Measurements from ENCODE around the genes ZNF860 and TRIM71.

GRCh38 chr3:29284350-29285036 is 3.6 kb downstream of the RBMS3 start:
- PRO-cap, 2 experiments = peak in 1 of 2 experiments; most common minus-strand start chr3:29284820 (in 1)
- RAMPAGE, long total RNA, 4 experiments = no peak in any of the 4 experiments

- PRO-cap, 2 experiments = no peak in any of the 2 experiments
- RAMPAGE, long total RNA, 4 experiments = start-site peak on the plus strand in 1 of 4 experiments, at chr3:29374842-29374986 at its widest, 9 reads per replicate
Measured at GRCh38 chr3:29374654-29375158, 93.8 kb downstream of the RBMS3 start.

DNA sequence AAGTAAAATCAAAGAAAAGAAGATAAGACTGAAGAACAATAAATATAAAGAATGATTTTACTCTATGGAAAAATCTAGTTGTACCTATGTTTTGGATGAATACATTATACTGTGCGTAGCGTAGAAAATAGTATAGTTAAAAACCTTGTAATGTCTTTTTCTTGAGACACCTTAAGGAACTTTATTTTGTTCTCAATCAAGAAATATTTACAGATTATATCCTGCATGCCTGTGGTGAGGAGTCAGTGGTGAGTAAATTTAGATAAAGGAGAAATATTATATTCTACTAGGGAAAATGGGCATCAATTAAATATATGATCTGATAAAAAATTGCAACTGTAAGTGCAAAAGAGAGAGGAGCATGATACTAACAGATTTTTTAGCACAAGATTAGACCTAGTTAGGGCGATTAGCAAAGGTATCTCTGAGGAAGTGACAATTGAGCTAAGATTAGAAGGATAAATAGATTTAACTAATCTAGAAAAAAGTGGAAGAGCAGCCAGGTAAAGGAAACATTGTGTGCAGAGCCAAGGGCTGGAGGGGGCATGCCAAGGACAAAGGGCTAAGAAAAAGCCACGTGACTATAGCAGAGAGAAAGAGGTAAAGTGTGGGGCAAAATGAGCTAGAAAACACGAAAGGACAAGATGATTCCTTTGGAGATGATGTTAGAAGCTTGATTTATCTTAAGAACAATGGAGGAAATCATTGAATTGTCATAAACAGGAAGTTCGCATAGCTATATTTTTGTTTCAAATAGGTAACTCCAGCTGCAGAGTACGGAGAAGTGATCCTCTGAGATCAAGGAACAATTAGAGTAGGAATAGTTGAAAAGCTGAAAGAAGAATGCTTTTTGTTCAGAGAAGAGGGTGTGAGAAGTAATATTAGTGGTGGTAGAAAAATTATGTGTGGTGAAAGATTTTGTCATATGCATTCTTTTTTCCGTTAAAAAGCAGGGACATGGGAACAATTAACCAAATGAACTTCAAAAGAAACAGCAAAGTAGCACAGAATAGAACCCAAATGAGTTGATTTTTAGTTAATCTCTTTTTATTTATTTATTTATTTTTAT is 158.0 kb downstream of the RBMS3 start:
- PRO-cap, 2 experiments = no peak in any of the 2 experiments
- RAMPAGE, long total RNA, 4 experiments = start-site peak on the plus strand in 1 of 4 experiments, centred at position 721 of the sequence, 5 reads per replicate

DNA sequence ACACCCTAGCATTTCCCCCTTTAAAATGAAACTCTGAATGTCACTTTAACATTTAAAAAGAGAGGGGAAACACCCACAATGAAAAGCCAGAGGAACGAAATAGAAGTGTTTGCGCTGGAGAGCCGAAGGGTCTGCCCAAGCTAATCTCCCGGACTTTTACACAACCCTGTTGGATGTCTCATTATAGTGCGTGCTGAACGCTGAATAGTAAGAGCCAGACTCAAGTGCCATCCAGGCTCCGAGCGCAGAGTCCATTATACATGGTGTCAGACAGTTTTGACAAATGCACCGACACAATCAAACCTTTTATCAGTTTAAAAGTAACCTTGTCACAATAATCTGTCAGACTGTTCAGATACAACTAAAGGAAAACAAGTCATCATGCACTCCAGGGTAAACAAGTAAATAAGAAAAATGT is 159.7 kb downstream of the RBMS3 start:
- PRO-cap, 2 experiments = no peak in any of the 2 experiments
- RAMPAGE, long total RNA, 4 experiments = no peak in any of the 4 experiments

GRCh38 chr3:29695353-29696029 is 414.6 kb downstream of the RBMS3 start:
- PRO-cap, 2 experiments = peak in 1 of 2 experiments; most common plus-strand start chr3:29695737 (in 1)
- RAMPAGE, long total RNA, 4 experiments = no peak in any of the 4 experiments

- PRO-cap, 2 experiments = no peak in any of the 2 experiments
- RAMPAGE, long total RNA, 4 experiments = no peak in any of the 4 experiments
Measured at GRCh38 chr3:30625810-30626163, 19.4 kb downstream of the TGFBR2 start.

- PRO-cap, 2 experiments = no peak in any of the 2 experiments
- RAMPAGE, long total RNA, 4 experiments = no peak in any of the 4 experiments
Measured at GRCh38 chr3:30642731-30643295, 36.4 kb downstream of the TGFBR2 start.

- PRO-cap, 2 experiments = no peak in any of the 2 experiments
- RAMPAGE, long total RNA, 4 experiments = no peak in any of the 4 experiments
Measured at GRCh38 chr3:30643465-30644082, 37.2 kb downstream of the TGFBR2 start.

DNA sequence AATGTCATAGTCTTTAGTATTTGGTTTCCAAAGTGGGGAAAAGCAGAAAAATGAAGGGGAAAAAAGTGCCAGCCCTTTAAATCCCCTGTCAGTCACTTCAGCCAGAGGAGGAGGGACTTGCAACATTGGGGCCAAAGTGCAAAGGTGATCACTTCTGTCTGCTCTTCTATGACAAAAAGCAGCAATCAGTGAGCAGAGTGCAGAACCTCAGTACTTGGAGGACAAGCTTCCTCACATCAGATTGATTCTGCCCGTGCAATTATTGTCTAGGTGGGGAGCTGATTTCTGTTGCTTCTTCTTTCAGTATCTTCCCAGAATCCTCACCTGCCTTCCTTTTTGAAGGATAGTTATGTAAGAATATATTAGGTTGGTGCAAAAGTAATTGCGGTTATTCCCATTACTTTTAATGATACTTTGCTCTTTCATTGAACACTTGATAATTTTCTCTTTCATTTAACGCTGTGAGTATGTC is 60.1 kb downstream of the STT3B start:
- PRO-cap, 2 experiments = no peak in any of the 2 experiments
- RAMPAGE, long total RNA, 4 experiments = no peak in any of the 4 experiments

GRCh38 chr3:31959763-31960919 is 20.9 kb downstream of the OSBPL10 start:
- PRO-cap, 2 experiments = no peak in any of the 2 experiments
- RAMPAGE, long total RNA, 4 experiments = no peak in any of the 4 experiments

GRCh38 chr3:31981122-31982063 is at the start of gene ZNF860:
ZNF860 (plus strand) TSS chr3:31981750.
- PRO-cap, 2 experiments = peak in 2 of 2 experiments; most common plus-strand start chr3:31981431 (in 1); most common minus-strand start chr3:31981300 (in 2)
- RAMPAGE, long total RNA, 4 experiments = start-site peak on the plus strand in 1 of 4 experiments, at chr3:31981761-31981783 at its widest, 18 reads per replicate; start-site peak on the minus strand in 1 of 4 experiments, at chr3:31981591-31981671 at its widest, 9 reads per replicate

GRCh38 chr3:32010010-32010462 is 28.5 kb downstream of the ZNF860 start:
- PRO-cap, 2 experiments = no peak in any of the 2 experiments
- RAMPAGE, long total RNA, 4 experiments = no peak in any of the 4 experiments

DNA sequence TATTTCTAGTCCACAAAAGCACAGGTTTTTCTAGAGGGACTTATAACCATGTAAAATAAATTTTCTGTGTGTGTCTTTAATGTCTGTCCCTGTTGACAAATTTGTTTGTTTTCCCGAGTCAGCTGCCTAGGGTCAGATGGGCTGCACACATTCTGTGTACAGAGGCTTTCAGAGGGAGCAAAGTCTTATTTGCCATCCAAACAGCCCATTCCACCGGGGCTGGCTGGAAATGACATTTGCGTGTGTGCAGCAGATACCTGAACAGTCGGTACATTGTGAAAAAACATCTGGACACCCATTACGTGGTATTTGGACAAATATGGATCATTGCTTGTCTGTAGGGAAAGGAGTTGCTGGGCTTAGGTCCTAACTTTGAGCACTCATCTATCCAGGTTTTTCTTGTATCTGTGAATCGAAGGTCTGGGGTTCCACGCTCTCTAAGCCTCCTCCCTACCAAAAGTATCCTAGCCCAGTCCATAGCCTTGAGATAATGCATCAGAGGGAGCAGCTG is 22.3 kb upstream of the CMTM8 start:
- PRO-cap, 2 experiments = no peak in any of the 2 experiments
- RAMPAGE, long total RNA, 4 experiments = no peak in any of the 4 experiments

DNA sequence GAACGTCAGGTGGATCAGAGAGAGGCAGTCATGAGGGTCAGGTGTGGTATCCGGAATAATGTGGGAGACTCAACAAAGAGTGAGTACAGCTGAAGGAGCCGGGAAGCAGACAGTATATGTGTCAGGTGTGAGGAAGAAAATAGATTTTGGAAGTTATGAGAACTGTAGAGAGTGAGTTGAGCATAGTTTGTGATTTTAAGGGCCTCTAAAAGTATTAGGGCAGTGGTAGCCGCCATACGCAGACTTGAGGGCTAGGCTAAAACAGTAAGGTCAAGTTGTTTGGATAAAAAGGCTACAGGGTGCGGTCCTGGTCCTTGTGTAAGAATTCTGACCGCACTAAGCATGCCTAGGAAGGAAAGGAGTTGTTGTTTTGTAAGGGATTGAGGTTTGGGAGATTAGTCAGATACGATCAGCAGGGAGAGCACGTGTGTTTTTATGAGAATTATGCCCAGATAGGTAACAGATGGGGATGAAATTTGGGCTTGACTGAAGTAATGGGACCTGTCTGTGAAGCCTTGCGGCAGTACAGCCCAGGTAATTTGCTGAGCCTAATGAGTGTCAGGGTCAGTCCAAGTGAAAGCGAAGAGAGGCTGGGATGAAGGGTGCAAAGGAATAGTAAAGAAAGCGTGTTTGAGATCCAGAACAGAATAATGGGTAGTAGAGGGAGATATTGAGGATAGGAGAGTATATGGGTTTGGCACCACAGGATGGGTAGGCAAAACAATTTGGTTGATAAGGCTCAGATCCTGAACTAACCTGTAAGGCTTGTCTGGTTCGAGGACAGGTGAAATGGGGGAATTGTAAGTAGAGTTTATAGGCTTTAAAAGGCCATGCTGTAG is 39.2 kb downstream of the CMTM6 start:
- PRO-cap, 2 experiments = peak in 1 of 2 experiments; most common plus-strand start position 398 of the sequence (in 1)
- RAMPAGE, long total RNA, 4 experiments = start-site peak on the plus strand in 2 of 4 experiments, centred at positions 417 to 467 of the sequence, 49 to 111 reads per replicate

DNA sequence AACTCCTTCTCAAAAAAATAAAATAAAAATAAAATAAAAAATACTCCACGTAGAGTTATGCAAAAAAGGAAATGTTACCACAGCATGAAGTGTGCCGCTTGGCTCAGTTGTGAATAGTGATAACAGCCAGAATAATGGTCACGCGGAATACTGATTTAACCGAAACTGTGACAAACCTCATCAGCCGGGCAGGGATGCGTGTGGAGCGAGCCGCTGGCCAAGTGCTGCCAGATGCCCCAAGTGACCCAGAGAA is 35.4 kb downstream of the CMTM6 start:
- PRO-cap, 2 experiments = no peak in any of the 2 experiments
- RAMPAGE, long total RNA, 4 experiments = no peak in any of the 4 experiments

GRCh38 chr3:32501248-32501778 is 1.3 kb downstream of the CMTM6 start:
- PRO-cap, 2 experiments = no peak in any of the 2 experiments
- RAMPAGE, long total RNA, 4 experiments = no peak in any of the 4 experiments

DNA sequence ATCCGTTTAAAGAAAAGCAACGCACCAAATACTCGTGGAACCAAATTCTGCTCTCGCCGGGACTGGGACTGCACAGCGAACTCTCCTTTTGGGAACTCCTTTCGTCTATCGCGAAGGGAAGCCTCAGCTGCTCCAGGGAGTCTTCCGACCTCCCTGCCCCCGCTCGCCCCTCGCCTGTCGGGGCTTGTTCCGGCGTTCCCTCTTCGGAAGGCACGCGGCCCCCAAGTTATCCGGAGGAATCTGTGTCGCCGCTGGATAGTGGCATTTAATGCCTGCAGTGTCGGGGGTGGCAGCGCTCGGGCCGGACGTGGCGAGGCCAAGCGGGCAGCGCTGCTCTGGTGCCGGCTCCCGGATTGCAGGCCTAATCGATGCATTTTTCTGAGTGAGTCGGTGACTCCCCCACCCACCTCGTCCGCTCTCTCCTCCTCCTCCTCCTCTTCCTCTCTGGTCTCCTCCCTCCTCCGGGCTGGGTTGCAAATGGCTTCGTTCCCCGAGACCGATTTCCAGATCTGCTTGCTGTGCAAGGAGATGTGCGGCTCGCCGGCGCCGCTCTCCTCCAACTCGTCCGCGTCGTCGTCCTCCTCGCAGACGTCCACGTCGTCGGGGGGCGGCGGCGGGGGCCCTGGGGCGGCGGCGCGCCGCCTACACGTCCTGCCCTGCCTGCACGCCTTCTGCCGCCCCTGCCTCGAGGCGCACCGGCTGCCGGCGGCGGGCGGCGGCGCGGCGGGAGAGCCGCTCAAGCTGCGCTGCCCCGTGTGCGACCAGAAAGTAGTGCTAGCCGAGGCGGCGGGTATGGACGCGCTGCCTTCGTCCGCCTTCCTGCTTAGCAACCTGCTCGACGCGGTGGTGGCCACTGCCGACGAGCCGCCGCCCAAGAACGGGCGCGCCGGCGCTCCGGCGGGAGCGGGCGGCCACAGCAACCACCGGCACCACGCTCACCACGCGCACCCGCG is at the start of gene TRIM71:
TSS of gene TRIM71 (plus strand) at position 394 of the 953 bp plus-strand sequence.
- PRO-cap, 2 experiments = peak in 1 of 2 experiments; most common plus-strand start position 698 of the sequence (in 1); most common minus-strand start position 593 of the sequence (in 1)
- RAMPAGE, long total RNA, 4 experiments = start-site peak on the minus strand in 2 of 4 experiments, centred at positions 560 to 579 of the sequence, 33 reads per replicate

GRCh38 chr3:32843426-32843970 is 25.7 kb downstream of the TRIM71 start:
- PRO-cap, 2 experiments = no peak in any of the 2 experiments
- RAMPAGE, long total RNA, 4 experiments = no peak in any of the 4 experiments

- PRO-cap, 2 experiments = no peak in any of the 2 experiments
- RAMPAGE, long total RNA, 4 experiments = no peak in any of the 4 experiments
Measured at GRCh38 chr3:33044790-33045044, 52.2 kb downstream of the GLB1 start.

DNA sequence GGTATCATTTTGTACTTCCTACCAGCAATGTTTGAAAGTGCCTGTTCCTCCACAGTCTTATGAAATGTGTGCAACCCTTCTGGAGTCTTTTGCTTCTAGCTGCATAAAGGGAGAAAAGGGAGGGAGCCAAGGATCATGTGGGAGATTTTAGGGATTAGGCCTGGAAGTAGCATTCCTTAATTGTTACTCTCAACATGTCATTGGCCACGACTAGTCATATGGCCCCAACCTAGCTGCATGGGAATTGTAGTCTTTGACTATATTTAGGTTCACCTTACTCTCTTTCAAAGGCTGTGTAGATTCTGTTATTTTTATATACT is 14.9 kb downstream of the CRTAP start:
- PRO-cap, 2 experiments = no peak in any of the 2 experiments
- RAMPAGE, long total RNA, 4 experiments = no peak in any of the 4 experiments

All from upper lobe of left lung (tissue), 5 donors.